GM23248 (cell line): ENCODE measurements around the genes PKN2 and GBP2.

GRCh38 chr1:87330403-87330946 is 1.8 kb downstream of the LMO4 start:
- RAMPAGE, long total RNA, result no peak

DNA sequence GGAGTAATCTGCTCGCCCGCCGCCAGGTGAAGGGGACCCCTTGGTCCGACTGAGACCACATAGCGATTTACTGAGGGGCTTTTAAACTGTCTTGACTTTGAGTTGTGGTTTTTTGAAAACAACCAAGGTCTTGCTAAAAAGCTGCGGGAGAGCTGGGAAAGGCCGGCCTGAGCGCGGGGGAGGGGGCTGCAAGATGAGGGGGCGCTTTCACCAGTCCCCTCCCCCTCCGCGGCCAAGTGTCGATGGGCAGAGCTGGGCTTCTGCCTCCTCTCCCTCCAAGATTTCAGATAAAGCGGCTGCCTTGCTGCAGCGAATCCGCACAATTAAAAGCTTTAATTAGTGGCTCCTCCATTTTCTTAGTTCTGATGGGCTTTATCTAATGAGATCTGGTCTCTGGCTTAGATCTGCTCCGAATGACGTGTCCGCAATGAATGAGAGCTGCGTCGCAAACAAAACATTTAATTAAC is 5.9 kb downstream of the LMO4 start:
- RAMPAGE, long total RNA, result no peak

DNA sequence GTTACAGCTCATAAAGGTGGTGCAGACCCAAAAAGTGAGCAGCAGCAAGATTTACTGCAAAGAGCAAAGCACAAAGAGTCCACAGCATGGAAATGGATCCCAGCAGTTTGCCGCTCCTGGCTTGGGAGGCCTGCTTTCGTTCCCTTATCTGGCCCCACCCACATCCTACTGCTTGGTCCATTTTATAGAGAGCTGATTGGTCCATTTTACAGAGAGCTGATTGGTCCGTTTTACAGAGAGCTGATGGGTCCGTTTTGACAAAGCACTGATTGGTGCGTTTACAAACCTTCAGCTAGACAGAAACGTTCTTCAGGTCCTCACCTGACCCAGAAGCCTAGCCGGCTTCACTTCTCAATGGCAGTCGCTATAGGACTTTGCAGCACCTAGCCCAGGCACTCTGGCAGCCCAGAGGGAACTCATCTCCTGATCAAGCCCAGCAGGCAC is 200.1 kb downstream of the LMO4 start:
- RAMPAGE, long total RNA, result no peak

DNA sequence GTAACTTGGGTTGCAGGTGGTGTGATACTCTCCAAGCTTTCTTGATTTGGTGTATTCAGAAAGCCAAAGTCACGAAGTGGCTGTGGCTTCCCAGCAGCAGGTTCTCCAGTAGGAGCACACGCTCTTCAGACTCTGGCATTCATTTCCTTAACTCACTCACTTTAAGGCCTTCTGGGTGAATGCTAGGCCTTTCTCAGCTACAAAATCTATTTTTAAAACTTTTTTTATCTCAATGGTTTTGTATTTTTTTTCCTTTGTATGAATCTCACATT is 22.9 kb upstream of the PKN2 start:
- RAMPAGE, long total RNA, result no peak

DNA sequence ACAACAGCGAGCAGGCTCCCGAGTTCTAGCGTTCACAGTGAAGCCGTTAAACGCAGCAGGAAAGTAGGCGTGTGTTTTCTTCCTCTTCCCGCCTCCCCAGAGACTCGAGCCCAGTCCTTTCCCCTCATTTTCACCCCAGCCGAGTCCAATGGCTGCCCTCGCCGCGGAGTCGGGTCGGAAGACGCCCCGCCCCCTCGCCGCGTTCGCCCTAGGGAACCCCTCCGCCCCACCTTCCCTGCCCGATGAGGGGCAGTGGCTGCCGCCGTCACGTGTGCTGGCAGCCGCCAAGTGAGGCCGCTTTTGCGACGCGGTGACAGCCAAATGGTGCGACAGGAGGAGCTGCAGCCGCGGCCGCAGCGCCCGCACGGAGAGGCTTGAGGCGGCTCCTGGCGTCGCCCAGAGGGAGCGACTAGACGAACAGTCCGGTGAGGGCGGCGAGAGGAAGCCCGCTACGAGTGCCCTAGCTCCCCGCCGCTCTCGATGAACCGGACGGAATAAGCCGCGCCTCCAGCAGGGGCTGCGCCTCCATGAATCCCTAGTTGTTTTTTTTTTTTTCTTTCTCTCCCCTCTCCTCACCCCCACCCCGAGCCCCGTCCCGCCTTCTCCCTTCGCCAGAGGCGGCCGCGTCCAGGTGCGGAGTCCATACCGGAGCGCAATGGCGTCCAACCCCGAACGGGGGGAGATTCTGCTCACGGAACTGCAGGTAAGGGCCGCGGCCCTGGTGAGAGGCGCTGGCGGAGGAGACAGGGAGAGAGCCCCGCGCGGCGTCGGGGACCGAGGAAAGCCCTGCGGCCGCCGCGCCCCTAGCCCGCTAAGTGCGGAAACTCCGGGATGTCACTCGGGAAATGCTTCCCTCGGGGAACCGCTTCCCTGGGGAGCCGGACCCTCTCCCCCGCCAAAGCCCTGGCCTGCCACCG is at the start of gene PKN2:
TSS of gene PKN2 (plus strand) at position 348 of the 917 bp plus-strand sequence.
- RAMPAGE, long total RNA, result no peak

DNA sequence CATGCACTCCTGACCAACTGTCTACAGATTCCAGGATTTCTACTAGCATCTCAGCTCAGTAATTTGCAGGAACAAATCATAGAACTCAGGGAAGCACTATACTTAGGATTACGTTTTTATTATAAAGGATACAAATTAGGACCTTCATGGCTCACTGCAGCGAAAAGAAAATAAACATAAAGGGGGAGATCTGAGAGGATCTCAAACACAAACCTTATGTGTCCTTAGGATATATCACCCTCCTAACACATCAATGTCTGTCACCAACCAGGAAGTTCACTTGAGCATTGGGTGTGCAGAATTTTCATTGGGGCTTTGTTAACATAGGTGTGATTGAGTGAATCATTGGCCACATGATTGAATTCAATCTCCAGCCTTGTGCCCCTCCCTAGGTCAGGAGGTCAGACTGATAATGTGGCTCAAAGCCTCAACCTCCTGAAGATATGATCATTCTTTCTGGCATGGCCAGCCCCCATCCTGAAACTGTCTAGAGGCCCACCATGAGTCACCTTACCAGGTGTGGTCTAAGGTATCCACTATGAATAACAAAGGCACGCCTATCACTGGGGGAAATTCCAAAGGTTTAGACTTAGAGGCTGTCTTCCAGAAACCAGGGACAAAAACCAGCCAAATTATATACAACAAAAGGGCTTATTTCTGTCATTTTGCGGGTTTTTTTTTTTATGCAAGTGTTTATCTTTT is 90.0 kb downstream of the PKN2 start:
- RAMPAGE, long total RNA, result no peak

DNA sequence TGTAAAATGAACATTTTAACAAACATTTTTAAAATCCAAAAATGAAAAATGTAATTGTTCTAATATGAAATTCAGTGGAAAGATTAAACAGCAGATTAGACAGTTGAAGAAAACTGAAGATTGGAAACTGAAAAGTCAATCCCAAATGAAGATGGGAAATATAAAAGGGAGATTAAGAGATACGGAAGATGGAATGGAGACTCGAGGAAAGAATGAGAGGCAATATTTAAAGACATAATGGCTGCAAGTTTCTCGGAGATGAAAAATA is 53.8 kb downstream of the GTF2B start:
- RAMPAGE, long total RNA, result no peak

DNA sequence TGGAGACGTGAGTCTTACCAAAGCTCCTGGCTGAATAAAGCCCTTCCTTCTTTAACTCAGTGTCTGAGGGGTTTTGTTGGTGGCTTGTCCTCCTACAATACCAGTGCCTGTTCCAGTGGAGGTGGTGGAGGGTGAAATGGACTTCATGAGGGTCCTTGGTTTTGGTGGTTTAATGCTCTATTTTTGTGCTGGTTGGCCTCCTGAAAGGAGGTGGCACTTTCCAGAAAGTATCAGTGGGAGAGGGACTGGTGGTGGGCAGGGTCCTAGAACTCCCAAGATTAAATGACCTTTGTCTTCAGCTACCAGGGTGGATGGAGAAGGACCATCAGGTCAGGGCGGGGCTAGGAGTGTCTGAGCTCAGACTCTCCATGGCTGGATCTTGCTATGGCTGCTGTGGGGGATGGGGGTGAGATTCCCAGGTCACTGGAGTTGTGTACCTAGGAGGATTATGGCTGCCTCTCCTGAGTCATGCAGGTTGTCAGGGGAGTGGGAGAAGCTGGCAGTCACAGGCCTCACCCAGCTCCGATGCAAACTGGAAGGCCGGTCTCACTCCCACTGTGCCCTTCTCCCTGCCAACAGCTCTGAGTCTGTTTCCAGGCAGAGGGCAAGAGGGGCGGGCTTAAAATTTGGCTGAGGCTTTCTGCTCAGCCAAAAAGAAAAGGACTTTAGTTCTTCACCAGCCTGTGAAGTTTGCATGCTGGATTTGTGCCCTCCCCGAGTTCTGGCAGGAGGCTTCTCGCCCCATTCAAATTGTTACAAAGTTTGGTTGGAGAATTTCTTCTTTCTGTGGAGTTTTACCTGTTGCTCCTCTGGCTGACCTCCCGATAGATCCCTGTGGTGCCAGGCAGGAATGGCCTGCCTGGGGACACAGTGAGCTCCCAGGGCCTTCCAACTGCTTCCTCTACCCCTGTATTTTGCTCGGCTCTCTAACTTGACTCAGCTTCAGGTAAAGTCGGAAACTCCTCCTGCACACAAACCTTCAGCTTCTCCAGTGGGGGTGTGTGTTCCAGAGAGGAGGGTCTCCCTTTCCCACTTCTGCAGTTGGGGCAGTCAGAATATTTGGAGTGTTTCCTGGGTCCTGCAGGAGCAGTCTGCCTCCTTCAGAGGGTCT is 13.1 kb upstream of the KYAT3 start:
- RAMPAGE, long total RNA, result no peak

DNA sequence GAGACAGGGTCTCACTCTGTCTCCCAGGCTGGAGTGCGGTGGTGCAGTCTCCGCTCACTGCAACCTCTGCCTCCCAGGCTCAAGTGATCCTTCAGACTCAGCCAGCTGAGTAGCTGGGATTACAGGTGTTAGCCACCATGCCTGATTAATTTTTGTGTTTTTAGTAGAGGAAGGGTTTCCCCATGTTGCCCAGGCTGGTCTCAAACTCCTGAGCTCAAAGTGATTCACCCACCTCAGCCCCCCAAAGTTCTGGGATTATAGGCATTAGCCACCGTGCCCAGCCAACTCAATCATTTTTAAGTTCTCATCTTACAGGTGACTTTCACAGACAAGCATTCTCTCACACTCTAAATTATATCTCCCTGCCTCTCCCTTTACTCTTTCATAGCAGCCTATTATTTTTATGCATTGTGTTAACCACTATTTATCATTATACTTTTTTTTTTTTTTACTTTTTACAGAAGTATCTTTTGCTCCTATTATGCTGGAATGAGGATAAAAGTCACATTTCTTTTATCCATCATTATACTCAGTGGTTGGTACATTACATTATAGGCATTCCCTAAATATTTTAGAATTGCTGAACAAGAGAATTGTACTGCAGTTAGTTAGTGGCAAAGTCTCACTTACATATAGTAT is 9.8 kb downstream of the GBP2 start:
- RAMPAGE, long total RNA, result no peak

- RAMPAGE, long total RNA, result start-site peak on the minus strand at chr1:89126085-89126127, 17 and 25 reads in 2 replicates
Measured at GRCh38 chr1:89125875-89126441, at the start of gene GBP2. Gene GBP2 (minus strand): TSS chr1:89126114.

DNA sequence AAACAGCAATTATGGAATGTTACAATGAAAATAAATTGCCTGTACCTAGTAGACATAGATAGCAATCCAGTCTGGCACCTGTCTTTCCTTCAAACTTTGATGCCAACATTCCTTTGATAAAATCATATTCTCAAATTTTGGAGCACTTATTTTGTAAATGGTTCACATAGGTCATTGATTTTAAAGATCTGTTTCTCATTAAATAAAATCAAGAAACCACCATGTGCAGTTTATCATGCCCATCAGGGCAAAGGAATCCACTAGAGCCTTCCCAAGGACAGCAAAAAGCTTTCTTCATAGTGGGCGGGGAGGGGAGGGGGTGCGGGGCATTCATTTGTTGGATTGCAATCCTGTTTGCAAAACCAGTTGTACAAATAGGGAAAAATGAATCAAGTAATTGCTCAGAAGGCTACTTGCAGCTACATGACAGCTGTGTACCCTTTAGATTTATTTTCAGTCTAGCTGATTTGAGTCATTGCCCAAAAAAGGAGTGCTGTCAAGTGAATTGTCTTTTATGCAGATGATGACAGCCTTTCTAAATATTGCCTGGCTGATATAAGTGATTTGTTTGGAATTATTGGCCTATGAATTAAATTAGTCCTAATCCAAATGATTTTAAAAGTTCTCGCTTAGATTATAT is 23.0 kb downstream of the LRRC8B start:
- RAMPAGE, long total RNA, result no peak

DNA sequence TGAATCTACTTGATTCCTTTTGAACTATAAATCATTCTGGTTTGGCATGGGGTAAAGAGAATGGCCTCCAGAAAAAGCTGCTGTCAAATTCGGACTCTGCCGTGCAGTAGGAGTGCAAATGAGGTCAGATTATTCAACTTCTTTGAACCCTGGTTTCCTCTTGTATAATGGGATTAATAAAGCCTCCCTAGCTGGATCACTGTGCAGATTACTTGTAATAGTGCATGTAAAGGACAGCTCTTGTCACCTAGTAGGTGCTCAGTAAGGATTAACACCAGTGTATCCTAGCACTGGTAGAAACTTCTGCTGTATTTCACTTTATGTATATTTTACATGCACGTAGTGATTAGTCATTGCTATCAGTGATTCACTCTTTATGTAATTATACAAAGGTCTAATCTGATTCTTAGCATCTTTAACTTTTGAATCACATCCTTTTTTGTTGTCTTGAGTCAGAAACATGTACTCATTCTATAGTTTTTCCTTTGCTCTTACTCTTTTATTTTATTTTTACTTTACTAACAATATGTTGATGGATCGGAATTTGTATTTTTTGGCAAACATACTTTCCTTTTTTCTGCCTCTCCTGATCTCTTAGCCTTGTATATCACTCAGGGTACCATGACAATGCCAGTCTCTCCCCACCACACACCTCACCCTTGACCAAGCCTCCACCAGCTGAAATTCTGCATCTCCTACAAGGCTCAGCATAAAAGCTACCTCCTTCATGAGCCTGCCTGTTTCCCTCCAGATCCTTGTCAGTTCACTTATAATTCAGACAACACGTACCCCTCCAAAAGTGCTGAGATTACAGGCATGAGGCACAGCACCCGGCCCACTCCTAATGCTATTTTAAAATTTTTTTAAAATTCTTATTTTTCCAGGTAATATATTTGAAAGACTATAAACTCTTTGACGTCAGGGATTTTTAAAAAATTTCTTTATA is 3.3 kb downstream of the LRRC8C start:
- RAMPAGE, long total RNA, result no peak

- RAMPAGE, long total RNA, result no peak
Measured at GRCh38 chr1:89645038-89645684, 12.2 kb downstream of the LRRC8C start.

GRCh38 chr1:89701986-89702414 is 69.1 kb downstream of the LRRC8C start:
- RAMPAGE, long total RNA, result no peak

DNA sequence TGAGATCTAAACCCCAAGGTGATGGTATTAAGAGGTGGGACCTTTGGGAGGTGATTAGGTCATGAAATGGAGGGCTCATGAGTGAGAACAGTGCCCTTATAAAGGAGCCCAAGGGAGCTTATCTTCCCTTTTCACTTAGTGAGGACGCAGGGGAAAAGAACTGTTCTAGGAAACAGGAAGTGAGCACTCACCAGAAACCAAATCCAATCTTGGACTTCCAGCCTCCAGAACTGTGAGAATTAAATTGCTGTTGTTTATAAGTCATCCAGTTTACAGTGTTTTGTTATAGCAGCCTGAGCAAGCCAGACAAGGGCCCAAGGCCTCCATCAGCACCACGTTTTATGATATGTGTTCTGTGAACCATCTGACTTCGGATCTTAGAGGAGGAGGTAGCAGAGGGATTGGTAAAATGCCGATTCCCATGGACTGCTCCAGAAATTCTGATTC is 60.3 kb upstream of the LRRC8D start:
- RAMPAGE, long total RNA, result no peak

GRCh38 chr1:89842927-89843282 is 22.1 kb downstream of the LRRC8D start:
- RAMPAGE, long total RNA, result no peak

GRCh38 chr1:89846512-89846933 is 25.7 kb downstream of the LRRC8D start:
- RAMPAGE, long total RNA, result no peak

DNA sequence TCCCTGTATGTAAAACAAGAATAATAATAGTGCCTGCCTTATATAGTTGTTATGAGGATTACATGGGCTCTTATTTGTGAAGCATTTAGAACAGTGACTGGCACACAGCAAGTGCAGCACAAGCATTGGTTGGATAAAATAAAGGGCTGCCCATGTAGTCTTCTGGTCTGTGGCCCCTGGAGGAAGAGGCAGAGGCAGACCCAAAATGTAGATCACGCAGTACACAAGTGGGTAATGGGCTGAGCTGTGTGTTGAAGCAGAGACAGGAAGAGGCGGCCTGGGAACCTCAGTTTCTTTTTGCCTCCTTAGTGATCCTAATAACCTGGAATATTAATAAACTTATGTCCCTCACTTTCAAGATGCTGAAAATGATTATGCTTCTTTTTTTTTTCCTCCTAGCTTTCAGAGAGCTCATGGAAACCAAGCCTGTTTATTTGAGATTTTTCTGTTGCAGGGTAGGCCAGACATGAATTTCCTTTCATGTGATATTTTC is 42.4 kb downstream of the LRRC8D start:
- RAMPAGE, long total RNA, result no peak

DNA sequence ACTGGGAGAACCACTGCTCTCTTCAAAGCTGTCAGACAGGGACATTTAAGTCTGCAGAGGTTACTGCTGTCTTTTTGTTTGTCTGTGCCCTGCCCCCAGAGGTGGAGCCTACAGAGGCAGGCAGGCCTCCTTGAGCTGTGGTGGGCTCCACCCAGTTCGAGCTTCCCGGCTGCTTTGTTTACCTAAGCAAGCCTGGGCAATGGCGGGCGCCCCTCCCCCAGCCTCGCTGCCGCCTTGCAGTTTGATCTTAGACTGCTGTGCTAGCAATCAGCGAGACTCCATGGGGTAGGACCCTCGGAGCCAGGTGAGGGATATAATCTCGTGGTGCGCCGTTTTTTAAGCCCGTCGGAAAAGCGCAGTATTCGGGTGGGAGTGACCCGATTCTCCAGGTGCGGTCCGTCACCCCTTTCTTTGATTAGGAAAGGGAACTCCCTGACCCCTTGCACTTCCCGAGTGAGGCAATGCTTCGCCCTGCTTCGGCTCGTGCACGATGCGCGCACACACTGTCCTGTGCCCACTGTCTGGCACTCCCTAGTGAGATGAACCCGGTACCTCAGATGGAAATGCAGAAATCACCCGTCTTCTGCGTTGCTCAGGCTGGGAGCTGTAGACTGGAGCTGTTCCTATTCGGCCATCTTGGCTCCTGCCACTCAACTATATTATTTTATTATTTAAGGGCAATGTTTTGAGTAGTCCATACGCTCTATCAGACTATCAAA is 67.9 kb downstream of the ZNF326 start:
- RAMPAGE, long total RNA, result no peak

DNA sequence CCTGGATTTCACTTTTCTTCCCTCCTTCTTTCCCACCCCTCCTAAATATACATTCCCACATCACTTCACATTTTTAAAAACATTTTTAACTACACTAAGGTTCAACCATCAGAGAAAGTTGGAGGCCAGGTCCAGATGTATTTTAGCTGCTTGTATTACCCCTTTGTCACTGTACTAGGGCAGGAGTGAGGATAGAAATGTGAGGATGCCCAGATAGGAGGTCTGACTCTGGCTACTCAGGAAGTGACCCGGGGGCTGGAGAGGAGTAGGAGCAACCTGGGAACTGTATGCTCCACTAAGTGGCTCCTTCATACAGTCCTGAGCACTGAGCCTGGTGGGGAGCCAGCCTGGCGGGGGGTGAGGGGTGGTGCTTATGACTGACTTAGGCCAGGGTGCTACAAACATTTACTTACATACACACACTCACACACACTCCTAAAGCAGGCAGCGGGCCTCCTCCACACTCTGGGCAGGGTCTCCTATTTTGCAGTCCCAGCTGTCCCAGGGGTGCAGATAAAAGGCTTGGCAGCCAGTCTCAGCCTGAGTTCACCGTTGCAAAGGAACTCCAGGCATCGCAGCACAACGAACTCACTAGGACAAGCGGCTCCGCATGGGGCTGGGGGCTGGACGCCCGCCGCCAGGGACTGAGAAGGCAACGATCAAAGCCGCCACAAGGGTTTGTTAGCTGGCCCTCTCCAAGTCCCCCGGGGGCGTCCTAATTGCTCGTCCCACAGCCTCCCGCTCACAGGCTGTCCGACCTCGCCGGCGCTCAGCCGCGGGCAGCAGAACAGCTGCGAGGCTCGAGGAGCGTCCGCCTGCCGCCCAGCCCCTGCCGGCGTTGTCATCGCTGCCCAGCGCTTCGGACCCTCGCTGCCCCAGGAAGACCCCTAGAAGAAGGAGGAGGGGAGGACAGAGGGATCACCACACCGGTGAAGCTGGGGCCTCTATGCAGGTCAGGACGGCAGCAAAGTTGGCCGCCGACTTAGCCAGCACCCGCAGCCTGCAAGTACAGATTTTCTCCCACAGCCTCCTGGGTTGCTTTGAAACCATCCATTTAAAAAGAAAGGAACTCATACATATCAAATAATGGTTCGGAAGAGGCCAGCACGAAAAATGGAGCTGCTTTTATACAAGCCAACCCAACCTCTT is 6.5 kb downstream of the BARHL2 start:
- RAMPAGE, long total RNA, result no peak